Melanocyte of skin (primary cell): ENCODE results near the genes TGM6 and SLC4A11.

DNA sequence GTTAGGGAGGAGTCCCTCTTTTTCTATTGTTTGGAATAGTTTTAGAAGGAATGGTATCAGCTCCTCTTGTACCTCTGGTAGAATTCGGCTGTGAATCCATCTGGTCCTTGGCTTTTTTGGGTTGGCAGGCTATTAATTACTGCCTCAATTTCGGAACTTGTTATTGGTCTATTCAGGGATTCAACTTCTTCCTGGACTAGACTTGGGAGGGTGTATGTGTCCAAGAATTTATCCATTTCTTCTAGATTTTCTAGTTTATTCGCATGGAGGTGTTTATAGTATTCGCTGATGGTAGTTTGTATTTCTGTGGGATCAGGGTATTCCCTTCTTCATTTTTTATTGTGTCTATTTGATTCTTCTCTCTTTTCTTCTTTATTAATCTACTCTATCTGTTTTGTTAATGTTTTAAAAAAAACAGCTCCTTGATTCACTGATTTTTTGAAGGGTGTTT, 14.3 kb downstream of the SIRPD start:
- CAGE, long polyA plus RNA, 2 experiments = no peak in any of the 2 experiments

GRCh38 chr20:1654987-1655430, 2.6 kb downstream of the SIRPG start:
- CAGE, long polyA plus RNA, 2 experiments = no peak in any of the 2 experiments

GRCh38 chr20:1686307-1686737, 28.7 kb upstream of the SIRPG start:
- CAGE, long polyA plus RNA, 2 experiments = no peak in any of the 2 experiments

- CAGE, long polyA plus RNA, 2 experiments = no peak in any of the 2 experiments
Observed at GRCh38 chr20:1828458-1829012, 66.7 kb upstream of the SIRPA start.

DNA sequence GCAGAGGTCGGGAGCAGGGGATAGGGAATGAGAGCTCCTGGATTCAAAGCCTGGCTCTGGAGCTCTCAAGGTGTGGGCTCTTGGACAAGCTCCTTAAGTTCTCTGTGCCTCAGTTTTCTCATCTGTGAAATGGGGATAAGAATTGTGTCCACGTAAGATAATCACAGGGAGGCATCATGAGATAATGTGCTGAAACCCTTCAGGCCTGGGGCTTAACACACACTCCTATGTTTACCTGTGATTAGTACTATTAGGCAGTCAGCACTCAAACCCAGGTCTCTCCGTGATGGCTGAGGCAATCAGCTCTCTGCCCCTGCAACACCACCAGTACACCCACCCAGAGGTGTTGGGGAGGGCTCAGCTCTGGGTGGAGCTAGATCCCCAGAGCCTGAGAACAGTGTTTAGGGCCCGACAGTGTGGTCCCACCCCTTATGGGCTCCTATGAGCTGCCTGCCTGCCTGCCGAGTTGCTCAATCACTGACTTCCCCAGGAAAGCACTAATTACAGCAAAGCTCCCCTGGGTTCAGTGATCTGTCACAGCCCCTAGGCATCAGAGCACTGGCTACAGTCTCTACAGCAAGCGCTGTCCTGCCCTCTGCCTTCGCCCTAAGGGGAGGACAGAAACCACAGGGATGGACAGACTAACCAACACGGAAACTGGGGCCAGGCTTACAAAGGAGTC, 6.2 kb upstream of the SIRPA start:
- CAGE, long polyA plus RNA, 2 experiments = no peak in any of the 2 experiments

GRCh38 chr20:1936762-1938122, 42.0 kb downstream of the SIRPA start:
- CAGE, long polyA plus RNA, 2 experiments = no peak in any of the 2 experiments

DNA sequence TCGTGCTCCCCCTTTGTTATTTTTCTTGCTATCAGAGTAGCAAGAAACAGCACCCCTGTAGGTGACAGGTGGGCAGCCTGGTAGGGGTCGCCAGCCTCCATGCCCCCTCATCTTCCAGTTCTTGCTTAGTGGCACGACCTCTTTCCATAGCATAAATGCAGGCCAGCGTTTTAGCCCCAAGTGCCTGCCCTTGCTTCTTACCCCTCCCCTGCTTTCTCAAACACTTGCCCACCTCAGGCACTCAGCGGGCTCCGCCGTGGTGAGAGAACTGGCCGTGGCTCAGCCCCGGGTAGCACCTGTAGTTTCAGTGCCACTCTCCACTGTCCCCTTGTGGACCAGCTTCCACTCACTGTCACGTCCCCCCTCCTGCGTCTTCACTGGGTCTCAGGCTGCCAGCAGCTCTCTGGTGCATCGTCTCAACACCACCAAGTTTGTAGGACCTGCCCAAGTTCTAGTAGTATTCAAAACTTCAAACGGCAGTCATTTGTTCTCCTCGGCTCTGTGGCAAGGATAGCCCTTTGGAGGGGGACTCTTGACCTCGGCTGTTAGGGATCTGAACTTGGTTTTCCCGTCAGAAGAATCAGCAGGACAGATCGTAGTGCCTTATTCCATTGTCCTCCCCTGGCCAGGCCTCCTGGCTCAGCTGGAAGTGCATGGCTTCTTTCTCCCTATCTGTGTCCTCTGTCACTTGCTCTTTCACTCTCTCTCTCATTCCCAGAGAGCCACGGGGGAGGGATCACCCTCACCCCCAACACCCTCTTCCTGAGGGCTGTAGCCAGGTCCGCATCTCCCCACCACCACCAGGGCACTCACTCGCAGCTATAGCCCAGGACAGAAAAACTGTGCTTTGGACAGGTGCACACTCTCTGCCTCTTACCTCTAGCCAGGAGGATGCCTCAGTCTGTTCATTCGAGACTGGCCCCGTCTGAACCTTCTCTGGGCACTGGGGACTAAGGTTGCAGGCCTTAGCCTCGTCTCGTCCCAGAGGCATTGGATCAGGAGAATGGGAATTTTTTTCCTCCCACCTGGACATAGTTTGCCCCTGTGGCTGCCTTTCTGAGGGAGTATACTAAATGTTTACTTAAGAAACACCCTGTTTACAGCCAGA, 44.7 kb downstream of the STK35 start:
- CAGE, long polyA plus RNA, 2 experiments = no peak in any of the 2 experiments

- CAGE, long polyA plus RNA, 2 experiments = no peak in any of the 2 experiments
Observed at GRCh38 chr20:2210823-2211678, 84.8 kb upstream of the TGM3 start.

DNA sequence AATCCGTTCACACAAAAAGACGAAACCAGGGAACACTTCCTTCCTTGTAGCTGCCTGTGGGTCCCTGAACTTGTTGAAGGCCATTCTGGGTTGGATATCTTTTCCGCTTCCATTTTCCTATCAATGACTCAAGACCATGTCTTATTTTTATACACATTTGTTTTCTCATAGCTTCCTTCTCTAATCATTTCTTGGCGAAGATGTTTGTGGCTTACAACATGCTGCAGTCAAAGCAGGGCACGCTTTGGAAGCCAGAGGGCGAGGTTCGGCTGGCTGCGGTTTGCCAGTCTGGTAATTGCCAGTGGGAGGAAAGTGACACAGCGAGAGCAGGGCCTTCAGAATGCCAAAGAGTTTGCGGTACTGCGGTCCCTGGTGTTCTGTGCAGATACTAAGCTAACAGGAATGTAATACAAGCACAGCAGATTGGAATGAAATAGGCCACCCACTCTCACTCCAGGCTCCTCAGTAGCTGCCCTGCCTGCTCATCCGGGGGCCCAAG, 58.8 kb upstream of the TGM3 start:
- CAGE, long polyA plus RNA, 2 experiments = no peak in any of the 2 experiments

DNA sequence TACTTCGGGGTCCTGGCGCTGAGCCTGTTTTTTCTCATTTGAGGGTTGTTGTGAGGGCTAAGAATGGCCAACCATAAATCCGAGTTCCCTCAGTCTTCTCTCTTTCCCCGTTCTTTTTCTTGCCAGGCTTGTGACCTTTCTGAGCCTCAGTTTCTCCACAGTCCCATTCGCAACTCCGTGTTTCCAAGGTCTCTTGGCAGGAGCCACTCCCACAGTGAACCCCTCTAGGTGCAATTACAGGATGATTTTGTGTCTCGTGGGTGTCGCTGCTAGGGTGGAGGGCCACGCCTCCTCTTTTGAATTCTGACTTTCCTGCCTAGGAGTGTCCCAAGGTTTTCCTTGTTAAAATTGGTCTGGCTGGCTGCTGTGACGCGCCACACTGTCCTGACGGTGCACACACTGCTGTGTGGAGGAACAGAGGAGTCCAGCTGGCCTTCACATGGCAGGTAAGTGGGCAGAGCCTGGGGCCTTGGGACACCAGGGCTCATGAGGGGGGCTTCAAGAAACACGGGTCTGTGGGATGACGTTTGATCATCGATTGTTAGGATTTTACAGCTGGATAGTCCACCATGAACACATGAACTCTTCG, at the start of gene TGM6:
Gene TGM6, plus strand, starts transcription at position 372 of the 589 bp plus-strand sequence.
- CAGE, long polyA plus RNA, 2 experiments = no peak in any of the 2 experiments

- CAGE, long polyA plus RNA, 2 experiments = no peak in any of the 2 experiments
Observed at GRCh38 chr20:2656903-2657399, 4.5 kb downstream of the NOP56 start.

GRCh38 chr20:2687930-2688324, 4.7 kb upstream of the EBF4 start:
- CAGE, long polyA plus RNA, 2 experiments = no peak in any of the 2 experiments

DNA sequence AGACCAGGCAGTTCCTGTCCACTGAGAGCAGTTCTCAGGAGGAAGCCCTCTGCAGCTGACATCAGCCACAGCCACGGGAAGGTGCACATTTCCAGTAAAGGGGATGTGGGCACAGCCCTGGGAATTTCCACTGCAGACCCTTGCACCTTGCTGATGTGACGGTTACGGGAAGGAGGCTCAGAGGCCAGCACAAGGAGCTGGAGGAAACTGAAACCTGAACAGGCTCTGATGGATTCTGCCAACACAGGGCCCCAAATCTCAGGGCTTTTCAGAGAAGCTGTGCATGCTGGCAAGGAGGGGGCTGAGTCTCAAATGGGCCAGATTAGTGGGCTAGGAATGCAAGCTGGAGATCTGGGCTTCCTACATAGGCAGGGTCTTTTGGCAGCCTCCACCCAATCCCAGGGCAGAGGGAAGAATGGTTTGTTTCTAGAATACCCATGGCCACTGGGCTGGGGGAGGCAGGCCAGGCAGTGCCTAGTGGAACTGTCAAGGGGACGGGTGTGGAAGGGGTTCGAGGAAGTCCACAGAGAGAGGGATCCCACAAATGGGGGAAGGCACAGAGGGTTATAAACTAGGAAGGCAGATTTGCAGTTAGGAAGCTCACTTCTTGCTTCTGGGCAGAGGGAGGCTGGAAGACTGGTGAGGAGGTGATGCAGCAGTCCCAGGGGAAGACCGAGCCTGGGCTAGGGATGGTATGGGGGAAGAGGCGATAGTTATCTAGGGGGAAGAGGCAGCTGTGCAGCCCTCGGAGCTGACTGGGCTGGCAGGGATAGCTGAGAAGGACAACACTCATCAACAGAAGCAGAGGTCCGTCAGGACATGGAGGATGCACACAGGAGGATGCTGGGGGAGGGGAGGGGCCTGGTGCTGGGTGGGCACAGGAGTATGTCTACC, 14.4 kb downstream of the EBF4 start:
- CAGE, long polyA plus RNA, 2 experiments = no peak in any of the 2 experiments

DNA sequence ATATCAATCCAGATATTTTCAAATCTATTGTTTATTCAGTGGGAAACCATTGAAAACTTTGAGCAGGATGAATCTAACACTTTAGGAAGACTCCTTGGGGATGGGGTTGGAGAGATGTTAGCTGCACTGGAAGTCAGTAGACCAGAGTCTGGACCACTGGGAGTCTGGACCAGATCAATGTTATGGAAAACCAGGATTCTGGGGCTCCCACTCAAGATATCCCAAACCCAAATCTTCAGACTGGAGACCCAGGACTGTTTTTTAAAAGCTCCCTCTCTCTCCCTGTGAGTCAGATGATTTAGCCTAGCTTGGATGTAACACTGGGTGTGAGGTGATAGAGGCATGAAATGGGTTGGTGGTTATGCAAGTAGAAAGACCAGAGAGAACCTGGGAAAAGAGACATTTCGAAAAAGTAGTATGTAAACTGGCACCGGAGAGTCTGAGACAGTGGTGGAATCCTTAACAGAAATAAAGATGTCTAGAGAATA, 57.7 kb downstream of the PTPRA start:
- CAGE, long polyA plus RNA, 2 experiments = no peak in any of the 2 experiments

DNA sequence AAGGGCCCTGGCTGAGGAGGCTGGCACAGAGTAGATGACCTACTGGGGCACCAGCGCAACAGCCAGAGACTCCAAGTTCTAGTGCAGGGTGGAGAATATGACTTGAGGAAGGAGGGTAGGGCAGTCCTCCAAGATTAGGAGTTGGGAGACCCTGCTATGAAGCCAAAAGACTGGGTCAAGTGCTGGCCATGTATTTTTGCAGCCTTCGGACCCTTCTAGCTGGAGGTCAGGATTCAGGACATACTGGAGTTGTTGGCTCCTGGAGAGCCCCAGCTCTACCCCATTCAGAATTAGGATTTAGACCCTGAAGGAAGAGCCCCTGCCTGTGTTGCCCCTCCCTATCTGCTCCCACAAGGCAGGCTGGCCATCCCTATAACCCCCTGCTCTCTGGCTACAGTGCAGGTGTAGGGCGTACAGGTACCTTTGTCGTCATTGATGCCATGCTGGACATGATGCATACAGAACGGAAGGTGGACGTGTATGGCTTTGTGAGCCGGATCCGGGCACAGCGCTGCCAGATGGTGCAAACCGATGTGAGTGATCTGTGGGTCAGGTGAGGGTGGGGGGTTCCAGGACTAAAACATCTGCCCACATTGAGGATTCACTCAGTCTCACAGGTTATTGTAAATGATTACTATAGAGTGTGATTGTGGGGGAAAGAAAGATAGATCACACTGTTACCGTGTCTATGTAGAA, 21.0 kb upstream of the GNRH2 start:
- CAGE, long polyA plus RNA, 2 experiments = no peak in any of the 2 experiments

DNA sequence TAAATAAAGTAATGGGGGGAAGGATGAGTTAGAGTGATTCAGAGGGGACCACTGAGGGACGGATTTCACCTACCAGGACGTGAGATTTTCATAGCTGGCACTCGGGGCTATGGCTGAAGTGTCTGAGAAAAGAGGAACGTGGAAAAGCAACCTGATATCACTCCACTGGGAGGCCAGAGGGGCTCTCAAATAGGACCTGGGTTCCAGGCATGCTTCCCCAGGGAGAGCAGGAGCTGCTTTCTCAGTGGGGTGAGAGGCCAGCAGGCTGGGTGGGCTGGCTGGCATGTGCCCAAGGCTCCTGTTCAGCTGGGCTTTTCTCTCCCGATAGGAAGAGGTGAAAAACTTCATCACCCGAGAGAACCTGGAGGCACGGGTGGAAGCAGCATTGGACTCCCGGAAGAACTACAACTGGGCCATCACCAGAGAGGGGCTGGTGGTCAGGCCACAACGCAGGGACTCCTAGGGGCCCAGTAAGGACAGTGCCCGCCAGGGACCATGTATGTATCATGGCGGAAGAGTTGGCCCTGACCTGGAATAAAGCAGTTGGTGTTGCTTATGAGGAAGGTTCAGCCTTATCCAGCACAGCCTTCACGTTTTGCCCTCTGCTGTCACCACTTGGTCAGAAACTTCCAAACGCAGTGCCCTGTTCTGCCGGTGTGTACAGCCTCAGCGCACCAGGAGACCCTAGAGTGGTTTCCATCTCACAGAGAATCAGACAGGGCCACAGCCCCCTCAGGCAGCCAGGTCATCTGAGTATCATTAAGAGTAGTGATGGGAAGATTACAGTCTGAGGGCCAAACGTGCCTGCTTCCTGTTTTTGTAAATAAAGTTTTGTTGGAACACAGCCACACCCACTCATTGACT, 1.8 kb downstream of the MRPS26 start:
- CAGE, long polyA plus RNA, 2 experiments = no peak in any of the 2 experiments

DNA sequence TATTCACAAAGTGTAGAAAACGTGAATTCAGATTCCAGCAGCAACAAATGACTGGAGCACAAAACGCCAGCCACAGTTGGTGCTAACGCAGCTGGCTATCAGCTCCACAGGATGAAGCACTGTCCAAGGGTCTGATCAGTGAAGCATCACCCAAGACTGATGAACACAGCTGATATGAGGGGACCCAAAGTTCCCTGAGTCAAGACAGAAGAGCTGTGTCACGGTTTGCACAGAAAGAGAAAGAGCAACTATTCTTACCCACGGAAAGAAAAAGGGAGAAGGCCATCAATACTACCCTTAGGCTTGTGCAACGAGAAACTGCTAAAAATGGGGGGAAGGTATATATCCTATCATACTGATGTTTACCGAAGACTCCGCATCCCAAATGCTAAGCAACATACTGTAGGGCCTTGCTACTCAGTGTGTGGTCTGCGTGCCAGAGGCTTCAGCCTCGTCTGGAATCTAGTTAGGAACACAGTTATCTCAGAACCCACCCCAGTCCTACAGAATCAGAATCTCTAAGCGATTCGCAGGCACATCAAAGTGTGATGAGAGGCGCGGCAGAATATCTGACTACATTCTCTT, 689 bp downstream of the FASTKD5 start:
- CAGE, long polyA plus RNA, 2 experiments = no peak in any of the 2 experiments

DNA sequence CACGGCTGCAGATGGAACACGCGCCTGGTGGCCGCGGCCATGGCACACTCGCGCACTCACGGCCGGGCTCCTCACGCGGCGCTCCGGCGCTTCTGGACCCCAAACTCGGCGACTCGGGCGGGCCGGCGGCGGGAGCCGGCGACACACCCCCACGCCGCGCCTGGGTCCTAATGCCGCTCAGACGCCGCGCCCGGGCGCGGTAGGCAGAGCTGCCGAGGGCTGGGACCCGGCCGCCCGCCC, at the start of gene SLC4A11:
Gene SLC4A11, minus strand, starts transcription at position 94 of the 240 bp plus-strand sequence.
- CAGE, long polyA plus RNA, 2 experiments = no peak in any of the 2 experiments

DNA sequence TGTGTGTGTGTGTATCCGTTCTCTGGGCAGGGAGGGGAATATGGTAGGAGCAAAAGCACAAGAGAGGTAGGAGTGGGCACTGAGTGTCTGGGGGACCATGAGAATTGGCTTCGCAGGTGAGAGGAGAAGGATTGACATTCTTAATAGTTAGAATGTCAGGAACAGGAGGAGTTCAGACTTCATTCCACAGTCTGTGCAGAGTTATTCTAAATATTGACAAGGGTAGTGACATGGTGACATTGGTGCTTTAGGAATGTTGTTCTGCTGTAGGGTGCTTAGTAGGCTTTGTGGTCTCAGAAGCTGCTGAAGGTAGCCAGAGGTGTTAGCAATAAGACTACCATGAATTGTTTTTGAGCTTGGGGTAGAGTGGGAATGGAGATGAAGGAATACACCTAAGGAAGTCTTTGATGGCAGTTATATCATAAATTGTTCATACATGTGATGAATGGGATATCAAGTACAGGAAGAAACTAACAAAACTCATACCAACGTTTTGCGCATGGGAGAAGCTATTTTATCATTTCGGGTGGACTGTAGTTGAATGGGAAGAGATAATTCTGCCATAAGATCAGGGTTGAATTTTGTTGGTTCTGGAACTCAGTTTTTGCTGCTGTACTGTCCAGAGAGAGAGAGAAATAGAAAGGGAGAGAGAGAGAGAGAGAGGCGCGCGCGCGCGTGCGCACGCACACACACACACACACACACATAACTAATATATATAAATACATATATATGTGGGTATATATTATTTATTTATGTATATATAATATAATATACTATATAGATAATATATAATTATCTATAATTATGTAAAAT, 21.6 kb downstream of the ATRN start:
- CAGE, long polyA plus RNA, 2 experiments = no peak in any of the 2 experiments

DNA sequence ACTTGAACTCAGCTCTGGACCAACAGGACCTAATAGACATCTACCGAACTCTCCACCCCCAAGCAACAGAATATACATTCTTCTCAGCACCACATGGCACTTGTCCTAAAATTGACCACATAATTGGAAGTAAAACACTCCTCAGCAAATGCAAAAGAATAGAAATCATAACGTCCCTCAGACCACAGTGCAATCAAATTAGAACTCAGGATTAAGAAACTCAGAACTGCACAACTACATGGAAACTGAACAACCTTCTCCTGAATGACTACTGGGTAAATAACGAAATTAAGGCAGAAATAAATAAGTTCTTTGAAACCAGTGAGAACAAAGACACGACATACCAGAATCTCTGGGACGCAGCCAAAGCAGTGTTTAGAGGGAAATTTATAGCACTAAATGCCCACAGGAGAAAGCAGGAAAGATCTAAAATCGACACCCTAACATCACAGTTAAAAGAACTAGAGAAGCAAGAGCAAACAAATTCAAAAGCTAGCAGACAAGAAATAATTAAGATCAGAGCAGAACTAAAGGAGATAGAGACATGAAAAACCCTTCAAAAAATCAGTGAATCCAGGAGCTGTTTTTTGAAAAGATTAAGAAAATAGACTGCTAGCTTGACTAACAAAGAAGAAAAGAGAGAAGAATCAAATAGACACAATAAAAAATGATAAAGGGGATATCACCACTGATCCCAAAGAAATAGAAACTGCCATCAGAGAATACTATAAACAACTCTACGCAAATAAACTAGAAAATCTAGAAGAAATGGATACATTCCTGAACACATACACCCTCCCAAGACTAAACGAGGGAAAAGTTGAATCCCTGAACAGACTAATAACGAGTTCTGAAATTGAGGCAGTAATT, 54.0 kb downstream of the ATRN start:
- CAGE, long polyA plus RNA, 2 experiments = no peak in any of the 2 experiments